ENCODE measurements around a stretch of chr14.

GRCh38 chr14:102532181-102532569, 22.6 kb upstream of the ANKRD9 start:
- RRBS: no CpG with 5 or more reads among the region's 2 CpGs

DNA sequence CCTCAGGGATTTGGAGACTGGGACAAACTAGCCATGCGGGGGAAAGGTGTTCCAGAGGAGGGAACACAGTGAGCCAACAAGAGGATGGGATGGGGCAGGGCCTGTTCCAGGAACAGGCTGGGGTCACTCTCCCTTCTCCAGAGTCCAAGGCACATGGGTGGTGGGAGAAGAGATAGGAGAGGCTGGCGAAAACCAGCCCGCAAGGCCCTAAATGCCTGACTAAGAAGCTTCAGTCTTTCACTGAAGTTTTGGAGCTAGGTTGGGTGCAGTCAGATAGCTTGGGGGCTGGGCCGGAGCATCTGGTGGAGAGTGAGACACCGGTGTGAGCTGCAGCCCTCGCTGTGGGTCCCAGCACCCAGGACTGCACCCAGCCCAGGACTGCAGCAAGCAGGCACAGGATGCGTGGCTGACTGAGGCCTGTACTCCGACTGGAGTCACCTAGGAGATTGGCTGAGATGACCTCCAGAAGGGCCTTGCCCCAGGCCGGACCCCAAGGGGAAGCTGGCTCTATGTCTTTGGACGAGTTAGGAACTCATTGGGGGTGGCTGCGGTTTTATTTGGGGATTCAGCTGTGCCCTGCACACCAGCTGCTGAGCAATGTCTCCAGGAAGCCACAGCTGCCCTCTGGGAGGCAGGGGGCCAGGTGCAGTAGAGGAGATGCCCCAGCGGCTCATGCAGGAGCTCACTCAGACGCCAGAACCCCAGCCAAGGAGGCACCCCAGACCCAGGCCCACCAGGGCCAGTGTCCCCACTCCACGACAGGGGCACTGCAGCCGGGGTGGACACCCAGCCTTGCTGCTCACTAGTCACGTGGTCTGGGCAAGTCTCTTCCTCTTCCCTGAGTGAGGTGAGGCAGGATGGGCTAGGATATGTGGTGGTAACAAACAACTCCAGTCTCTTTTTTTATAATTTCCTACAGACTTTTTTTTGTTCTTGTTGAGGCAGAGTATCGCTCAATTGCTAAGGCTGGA, 31.9 kb upstream of the RCOR1 start:
- RRBS: no CpG with 5 or more reads among the region's 17 CpGs

DNA sequence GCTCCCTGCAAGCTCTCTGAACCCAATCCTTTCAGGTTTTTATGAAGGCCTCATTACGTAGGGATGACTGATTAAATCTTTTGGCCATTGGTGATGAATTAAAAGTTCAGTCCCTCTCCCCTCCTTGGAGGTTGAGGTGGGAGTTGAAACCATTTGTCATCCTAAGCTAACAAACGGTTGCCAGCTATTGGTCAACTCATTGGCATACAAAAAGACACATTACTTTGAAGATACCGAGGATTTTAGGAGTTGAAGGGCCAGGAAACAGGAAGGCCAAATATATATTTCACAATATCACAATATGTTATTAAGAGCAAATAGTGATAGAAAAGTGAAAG, 24.3 kb downstream of the RCOR1 start:
- RRBS: no CpG with 5 or more reads among the region's 3 CpGs

DNA sequence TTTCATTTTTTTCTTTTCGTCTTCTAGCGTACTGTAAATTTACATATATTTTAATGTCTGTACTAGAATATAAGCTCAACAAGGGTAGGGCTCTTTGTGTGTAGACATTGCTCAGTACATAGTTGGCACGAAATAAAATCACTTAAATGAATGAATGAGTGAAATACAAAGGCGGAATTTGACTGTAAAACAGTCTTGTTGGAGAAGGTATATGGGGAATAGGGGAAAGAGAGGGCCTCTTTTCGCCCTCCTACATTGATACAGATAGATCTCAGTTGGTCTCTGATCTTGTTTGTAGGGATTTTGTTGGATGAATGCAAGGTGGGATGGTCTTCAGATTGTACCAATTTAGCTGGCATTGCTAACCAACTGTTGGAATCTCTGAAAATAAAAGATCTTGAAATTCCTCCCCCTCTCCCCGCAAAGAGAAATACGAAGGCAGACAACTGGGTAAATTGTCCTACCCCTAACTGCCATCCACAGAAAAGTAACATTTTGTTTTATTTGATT, 29.2 kb downstream of the RCOR1 start:
- RRBS: no CpG with 5 or more reads among the region's 7 CpGs

DNA sequence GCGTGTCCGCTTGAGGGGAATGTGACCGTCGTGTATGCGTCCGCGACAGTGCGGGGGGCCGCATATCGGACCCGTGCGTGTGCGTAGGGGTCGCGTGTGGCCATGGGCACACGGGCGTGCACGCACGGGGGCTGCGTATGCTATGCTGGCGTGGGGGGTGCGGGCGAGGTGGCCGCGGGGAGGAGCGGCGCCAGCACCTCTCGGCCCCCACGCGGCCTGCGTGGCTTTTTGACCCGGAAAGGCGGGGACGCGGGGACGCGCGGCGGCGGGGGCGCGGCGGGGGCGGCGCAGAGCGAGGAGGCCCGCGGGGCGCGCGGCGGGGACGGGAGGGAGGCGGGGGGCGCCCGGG, 396 bp upstream of the TRAF3 start:
- RRBS: 12% methylated on average over 6 of the region's 56 CpGs

GRCh38 chr14:102778251-102778770, 1.1 kb downstream of the TRAF3 start:
- RRBS: 3% methylated on average over 12 of the region's 35 CpGs

GRCh38 chr14:102849574-102850342, 72.5 kb downstream of the TRAF3 start:
- RRBS: no CpG with 5 or more reads among the region's 6 CpGs

GRCh38 chr14:102879136-102879497, 43.3 kb upstream of the AMN start:
- RRBS: no CpG with 5 or more reads among the region's 3 CpGs

DNA sequence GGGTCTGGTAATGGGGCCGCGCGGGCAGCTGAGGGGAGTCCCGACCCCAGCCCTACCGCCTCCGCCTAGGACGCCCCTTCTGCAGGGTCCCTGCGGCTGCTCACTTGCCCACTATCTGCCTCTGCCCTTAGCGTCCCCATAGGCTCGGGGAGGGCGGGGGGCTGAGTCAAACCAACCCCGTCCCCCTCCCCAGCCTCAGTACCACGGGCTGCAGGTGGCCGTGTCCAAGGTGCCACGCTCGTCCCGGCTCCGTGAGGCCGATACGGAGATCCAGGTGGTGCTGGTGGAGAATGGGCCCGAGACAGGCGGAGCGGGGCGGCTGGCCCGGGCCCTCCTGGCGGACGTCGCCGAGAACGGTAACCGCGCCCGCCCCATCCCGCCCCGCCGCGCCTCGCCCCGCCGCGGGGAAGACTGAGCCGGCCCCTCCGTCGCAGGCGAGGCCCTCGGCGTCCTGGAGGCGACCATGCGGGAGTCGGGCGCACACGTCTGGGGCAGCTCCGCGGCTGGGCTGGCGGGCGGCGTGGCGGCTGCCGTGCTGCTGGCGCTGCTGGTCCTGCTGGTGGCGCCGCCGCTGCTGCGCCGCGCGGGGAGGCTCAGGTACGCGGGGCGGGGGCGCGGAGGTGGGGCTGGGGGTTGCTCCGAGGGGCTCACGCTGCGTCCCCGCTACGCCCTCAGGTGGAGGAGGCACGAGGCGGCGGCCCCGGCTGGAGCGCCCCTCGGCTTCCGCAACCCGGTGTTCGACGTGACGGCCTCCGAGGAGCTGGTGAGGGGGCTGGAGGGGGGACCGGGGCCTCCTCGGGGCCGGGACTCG, 7.5 kb downstream of the AMN start:
- RRBS: 98% methylated on average over 17 of the region's 93 CpGs

GRCh38 chr14:102994380-102995056, 62.8 kb downstream of the CDC42BPB start:
- RRBS: no CpG with 5 or more reads among the region's 11 CpGs

- RRBS: 28% methylated on average over 20 of the region's 72 CpGs
Measured at GRCh38 chr14:103103515-103104497, 9.3 kb downstream of the EXOC3L4 start.

DNA sequence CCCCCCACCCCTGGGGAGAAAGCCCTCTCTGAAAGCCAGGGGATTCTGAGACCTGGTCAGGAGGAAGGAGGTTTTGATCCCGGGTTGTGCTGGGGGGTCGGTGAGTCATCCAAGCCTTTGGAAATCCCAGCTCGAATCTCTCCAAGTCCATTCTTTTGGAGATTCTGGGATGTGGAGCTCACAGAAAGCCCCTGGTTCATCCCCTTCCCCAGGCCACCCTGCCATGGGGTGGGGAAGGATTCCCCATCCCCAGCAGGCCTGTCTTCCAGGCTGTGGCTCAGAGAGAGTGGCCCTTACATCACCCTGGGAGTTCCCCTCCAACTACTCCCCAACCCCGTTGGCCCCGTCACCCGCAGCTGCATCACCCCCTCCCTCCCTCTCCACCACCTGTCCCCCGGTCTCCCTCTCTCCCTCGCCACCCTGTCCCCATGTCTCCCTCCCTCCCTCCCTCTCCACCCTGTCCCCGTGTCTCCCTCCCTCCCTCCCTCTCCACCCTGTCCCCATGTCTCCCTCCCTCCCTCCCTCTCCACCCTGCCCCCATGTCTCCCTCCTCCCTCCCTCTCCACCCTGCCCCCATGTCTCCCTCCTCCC, 14.3 kb downstream of the EXOC3L4 start:
- RRBS: no CpG with 5 or more reads among the region's 9 CpGs

GRCh38 chr14:103119215-103119472, 4.1 kb upstream of the TNFAIP2 start:
- RRBS: no CpG with 5 or more reads among the region's 5 CpGs

GRCh38 chr14:103188814-103189504, 65.7 kb downstream of the TNFAIP2 start:
- RRBS: 56% methylated on average over 28 of the region's 71 CpGs

GRCh38 chr14:103194396-103194595, 71.0 kb downstream of the TNFAIP2 start:
- RRBS: no CpG with 5 or more reads among the region's 2 CpGs

DNA sequence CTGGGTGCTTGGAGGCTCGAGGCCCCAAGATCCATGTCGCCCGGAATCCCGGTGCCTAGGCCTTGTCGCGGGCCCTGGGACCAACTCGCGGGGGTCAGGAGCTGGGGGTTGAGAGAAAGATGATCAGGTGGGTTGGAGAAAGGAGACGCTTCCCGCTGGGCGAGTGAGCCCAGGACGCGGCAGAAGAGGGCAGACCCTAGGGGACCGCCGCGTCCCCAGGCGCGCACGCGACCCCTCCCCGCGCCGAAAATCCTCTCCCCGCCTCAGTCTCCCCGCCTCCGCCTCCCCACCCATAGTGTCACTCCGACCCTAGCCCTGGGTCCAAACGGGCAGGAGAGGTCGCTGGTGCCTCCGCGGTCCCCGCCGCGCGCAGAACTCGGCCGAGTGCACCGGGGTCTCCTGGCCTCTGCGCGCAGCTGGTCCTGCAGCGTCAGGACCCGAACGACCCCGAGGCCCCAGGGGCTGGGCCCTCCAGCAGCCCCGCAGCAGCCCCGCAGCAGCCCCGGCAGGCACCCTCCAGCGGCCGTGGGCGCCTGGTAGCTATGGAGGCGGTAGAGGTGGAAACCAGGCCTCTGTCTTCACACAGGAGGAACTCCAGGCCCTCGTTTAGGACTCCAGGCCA, 60.2 kb upstream of the EIF5 start:
- RRBS: 98% methylated on average over 6 of the region's 52 CpGs

DNA sequence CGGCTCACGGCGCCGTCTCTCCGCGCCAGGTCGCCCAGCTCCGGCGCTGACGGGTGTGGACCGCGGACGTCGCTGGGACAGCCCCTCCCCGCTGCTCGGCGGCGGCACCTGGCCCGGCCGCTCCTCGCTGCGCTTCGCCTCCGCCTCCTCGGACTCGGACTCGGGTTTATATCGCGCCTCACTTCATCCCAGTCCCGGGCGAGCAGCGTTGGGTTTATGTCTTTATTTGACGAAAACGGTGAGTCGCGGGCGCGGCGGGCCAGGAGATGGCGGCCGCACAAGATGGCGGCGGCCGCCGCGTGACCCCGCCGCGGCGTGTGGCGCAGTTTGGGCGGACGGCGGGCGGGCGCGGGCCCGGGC, 303 bp downstream of the EIF5 start:
- RRBS: under 1% methylated on average over 27 of the region's 58 CpGs

GRCh38 chr14:103340202-103341186, 6.5 kb downstream of the EIF5 start:
- RRBS: no CpG with 5 or more reads among the region's 9 CpGs

GRCh38 chr14:103341989-103342829, 8.2 kb downstream of the EIF5 start:
- RRBS: no CpG with 5 or more reads among the region's 6 CpGs

DNA sequence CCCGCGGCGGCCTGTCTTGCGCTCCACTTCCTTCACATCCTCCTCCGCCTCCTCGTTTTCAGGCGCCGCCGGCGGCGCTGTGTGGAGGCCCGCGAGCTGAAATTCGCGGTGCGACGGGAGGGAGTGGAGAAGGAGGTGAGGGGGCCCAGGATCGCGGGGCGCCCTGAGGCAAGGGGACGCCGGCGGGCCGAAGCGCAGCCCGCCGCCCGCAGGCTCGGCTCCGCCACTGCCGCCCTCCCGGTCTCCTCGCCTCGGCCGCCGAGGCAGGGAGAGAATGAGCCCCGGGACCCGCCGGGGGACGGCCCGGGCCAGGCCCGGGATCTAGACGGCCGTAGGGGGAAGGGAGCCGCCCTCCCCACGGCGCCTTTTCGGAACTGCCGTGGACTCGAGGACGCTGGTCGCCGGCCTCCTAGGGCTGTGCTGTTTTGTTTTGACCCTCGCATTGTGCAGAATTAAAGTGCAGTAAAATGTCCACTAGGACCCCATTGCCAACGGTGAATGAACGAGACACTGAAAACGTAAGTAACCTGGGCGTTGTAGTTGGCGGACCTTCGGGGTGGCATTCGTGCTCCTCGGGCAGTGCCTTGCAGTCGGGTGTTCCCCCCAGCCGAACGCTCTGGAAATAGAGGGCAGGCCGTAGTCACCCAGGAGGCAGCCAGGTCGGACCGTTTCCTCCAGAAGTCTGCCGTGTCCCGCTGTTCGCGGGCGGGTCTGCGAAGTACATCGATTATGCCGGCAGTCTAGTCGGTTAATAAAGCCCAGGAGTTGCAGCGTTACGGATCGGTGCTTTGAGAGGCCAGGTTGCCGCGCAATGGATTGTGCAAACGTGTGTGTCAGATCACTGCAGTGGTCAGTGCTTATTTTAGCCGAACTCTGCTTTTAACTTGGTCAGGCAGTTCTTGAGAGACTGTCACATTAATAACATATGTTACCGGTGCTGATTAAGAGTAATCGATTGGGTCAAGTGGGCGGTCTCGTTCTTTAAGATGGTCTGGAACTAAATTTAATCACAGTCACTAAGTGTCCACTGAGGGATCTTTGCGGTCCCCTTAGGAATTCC, 678 bp downstream of the MARK3 start:
- RRBS: under 1% methylated on average over 35 of the region's 89 CpGs